Esophagus muscularis mucosa (tissue), 4 donors: Measurements from ENCODE around the genes ACSS2, EDEM2 and MMP24.

DNA sequence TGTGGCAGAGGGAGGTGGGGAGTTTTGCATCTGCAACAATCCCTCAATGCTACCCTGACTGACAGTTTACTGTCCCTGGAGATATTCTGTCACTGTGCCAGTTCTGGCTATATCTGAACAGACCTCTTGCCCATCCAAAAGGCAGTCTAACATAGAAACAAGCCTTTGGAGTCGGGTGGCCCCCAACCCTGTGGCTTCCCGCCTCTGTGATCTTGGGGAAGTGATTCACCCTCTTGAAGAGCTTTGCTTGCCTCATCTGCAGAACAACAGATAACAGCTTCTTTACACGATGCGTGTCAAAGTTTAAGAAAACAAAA, 3.8 kb upstream of the E2F1 start:
- PRO-cap, result no peak
- RAMPAGE, long total RNA, 4 experiments, result no peak in any of the 4 experiments

- PRO-cap, result no peak
- RAMPAGE, long total RNA, 4 experiments, result no peak in any of the 4 experiments
Observed at GRCh38 chr20:33694254-33695047, 8.3 kb upstream of the E2F1 start.

- PRO-cap, result bidirectional peak, plus-strand start at chr20:33812416, minus-strand start at chr20:33812321
- RAMPAGE, long total RNA, 4 experiments, result no peak in any of the 4 experiments
Observed at GRCh38 chr20:33811799-33812893, 998 bp downstream of the CHMP4B start.

GRCh38 chr20:33825336-33825875, 14.3 kb downstream of the CHMP4B start:
- PRO-cap, result no peak
- RAMPAGE, long total RNA, 4 experiments, result no peak in any of the 4 experiments

DNA sequence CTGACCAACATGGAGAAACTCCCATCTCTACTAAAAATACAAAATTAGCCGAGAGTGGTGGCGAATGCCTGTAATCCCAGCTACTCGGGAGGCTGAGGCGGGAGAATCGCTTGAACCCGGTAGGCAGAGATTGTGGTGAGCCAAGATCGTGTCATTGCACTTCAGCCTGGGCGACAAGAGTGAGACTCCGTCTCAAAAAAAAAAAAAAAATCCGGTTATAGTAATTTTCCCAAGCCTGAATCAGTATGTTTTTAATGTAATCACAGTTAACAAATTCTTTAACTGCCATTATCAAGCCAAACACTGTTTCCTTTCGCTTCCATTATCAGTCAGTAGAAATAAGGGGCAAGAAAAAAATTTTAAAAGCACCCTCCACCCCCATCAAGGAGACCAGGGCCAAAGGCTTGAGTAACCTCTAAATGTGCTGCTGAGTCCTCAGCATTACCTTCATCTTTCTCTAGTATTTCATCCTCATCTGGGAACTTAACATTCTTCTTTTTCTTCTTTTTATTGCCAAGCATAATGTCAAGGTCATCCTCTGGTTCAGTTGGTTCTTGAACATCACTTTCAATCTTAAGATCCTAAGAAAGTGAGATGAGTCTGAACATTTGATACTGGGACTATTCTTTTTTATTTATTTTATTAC, 13.9 kb downstream of the EIF2S2 start:
- PRO-cap, result no peak
- RAMPAGE, long total RNA, 4 experiments, result no peak in any of the 4 experiments

GRCh38 chr20:34190674-34191137, 50.5 kb upstream of the ASIP start:
- PRO-cap, result no peak
- RAMPAGE, long total RNA, 4 experiments, result no peak in any of the 4 experiments

DNA sequence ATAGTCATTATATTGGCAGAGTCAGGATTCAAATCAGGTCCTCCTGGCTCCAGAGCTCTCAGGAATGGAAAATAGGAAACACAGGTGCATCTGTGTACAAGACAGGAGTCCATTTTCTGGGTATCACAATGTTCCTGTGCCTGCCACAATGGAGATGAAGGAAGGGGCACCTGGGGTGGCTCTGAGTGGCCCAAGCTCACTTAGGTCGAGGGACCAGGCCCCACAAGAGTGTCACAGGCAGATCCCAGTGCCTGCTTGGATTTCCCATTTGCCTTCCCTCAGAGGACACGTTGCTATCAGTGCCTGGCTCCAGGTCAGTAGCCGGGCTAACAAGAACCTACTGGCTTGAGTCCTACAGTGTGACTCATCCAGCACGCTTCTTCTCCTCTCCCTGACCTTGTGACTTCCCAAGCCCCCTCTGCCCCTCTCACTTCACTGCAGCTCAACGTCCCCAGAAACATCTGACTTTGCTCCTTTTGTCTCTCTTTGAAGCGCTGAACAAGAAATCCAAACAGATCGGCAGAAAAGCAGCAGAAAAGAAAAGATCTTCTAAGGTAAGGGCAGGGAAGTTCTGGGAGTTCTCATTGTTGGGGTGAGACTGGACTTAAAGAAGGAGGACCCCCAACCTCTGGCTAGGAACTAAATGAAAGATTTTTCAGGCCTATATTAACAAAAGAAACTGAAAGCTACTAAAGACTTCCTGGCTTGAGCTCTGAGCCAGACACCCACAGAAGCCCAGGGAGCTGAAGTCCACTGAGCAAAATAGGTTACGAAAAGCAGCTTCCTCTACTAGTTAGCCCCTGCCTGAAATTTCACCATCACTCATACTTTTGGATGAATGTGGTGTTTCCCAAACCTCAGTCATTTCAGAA, 21.4 kb downstream of the ASIP start:
- PRO-cap, result no peak
- RAMPAGE, long total RNA, 4 experiments, result no peak in any of the 4 experiments

DNA sequence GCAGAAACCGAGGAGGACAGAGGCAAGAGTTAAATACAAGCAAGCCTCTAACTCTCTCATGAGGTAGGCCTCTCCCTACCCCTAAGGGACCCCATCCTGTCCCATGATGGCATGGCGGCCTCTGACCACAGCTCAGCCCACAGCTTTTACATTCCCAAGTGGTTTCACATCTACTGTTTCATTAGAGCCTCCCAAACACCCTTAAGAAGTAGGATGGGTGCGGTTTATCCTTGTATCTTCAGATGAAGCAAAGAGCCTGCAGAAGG, 20.5 kb downstream of the AHCY start:
- PRO-cap, result no peak
- RAMPAGE, long total RNA, 4 experiments, result no peak in any of the 4 experiments

GRCh38 chr20:34312089-34312547, 9.0 kb upstream of the AHCY start:
- PRO-cap, result no peak
- RAMPAGE, long total RNA, 4 experiments, result no peak in any of the 4 experiments

DNA sequence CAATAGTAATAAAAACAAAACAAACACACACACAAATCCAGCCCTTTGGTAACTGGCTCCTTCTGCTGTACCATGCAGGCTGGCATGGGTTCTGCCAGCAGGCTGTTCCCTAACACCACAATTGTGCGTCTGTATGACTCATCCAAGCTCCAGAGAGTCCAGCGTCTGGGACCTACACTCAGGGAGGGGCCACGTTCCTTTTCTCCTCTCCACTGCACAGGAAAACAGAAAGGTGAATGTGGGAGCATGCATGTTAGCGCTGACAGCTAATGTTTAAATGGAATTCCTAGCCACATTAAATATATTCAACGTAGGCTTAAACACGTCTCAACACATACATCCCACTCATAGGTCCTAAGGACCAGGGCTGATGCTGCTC, 20.7 kb downstream of the MAP1LC3A start:
- PRO-cap, result no peak
- RAMPAGE, long total RNA, 4 experiments, result no peak in any of the 4 experiments

DNA sequence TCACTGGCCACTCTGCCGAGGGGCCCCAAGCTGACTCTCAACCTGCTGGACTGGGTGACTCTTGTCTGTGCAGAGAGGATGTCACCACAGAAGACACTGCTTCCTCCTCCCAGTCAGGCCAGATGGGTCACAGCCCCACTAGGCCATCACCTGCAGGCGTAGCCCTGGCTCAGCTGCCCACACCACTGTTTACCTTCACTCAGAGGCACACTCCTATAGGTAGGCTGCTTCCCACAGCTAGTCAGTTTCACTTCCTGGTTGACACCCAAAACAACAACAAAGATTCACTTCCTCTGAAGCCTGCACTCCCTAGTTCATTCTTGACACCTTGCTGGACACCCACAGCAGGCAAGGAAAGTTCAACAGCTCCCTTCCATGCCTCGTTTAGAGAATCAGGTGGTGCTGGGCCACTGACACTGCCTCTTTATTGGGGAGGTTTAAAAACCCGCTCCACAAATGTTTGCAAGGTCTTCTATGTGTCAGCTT, 21.8 kb downstream of the MAP1LC3A start:
- PRO-cap, result no peak
- RAMPAGE, long total RNA, 4 experiments, result no peak in any of the 4 experiments

- PRO-cap, result no peak
- RAMPAGE, long total RNA, 4 experiments, result no peak in any of the 4 experiments
Observed at GRCh38 chr20:34627375-34627990, 49.4 kb downstream of the PIGU start.

DNA sequence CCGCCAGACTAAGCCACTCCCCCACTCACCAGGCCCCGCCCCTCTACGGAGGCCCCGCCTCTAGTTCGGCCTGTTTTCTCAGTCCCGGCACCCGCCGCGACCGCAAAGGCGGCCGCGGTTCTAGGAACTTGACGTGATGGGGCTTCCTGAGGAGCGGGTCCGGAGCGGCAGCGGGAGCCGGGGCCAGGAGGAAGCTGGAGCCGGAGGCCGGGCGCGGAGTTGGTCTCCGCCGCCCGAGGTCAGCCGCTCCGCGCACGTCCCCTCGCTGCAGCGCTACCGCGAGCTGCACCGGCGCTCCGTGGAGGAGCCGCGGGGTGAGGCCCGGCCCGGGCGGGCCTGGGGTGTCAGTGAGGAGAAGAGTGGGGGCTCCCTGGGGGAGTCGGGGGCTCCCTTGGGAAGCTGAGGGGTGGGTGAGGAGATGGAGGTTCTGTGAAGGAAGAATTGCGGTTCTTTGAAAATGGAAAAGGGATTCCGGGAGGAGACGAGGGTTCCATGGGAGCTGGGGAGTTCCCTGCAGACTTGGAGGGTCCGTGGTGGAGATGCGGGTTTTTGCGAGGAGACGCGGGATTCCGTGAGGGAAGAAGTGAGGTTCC, at the start of gene ACSS2:
Gene ACSS2, plus strand, starts transcription at position 103 of the 593 bp plus-strand sequence.
- PRO-cap, result bidirectional peak, plus-strand start at position 105 of the sequence, minus-strand start outside the sequence
- RAMPAGE, long total RNA, 4 experiments, result start-site peak on the plus strand in 4 of 4 experiments, centred at positions 83 to 96 of the sequence, 47 to 296 reads per replicate

- PRO-cap, result no peak
- RAMPAGE, long total RNA, 4 experiments, result no peak in any of the 4 experiments
Observed at GRCh38 chr20:34916825-34917294, 38.7 kb downstream of the GSS start.

DNA sequence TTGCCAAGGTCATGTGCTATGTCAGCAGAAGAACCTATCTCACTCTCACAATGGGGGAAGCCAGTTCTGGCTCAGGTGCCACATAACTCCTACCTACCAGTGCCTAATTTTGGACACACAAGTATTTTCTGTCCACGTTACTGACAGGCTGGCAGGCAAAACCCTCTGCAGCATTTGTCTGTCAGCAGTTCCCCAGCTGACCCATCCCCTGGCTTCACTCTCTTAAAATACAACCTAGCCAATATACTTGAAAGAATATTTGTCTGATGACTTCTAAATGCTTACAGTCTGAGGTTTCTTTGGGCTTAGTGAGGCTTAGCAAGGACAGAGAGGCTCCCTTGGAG, 15.5 kb downstream of the GSS start:
- PRO-cap, result no peak
- RAMPAGE, long total RNA, 4 experiments, result no peak in any of the 4 experiments

GRCh38 chr20:35146992-35148296, at the start of gene EDEM2:
Gene EDEM2 (minus strand): TSS chr20:35147336.
- PRO-cap, result bidirectional peak, plus-strand start at chr20:35147441, minus-strand start at chr20:35147318
- RAMPAGE, long total RNA, 4 experiments, result start-site peak on the minus strand in 3 of 4 experiments, at chr20:35147275-35147340 at its widest, 68 to 144 reads per replicate

DNA sequence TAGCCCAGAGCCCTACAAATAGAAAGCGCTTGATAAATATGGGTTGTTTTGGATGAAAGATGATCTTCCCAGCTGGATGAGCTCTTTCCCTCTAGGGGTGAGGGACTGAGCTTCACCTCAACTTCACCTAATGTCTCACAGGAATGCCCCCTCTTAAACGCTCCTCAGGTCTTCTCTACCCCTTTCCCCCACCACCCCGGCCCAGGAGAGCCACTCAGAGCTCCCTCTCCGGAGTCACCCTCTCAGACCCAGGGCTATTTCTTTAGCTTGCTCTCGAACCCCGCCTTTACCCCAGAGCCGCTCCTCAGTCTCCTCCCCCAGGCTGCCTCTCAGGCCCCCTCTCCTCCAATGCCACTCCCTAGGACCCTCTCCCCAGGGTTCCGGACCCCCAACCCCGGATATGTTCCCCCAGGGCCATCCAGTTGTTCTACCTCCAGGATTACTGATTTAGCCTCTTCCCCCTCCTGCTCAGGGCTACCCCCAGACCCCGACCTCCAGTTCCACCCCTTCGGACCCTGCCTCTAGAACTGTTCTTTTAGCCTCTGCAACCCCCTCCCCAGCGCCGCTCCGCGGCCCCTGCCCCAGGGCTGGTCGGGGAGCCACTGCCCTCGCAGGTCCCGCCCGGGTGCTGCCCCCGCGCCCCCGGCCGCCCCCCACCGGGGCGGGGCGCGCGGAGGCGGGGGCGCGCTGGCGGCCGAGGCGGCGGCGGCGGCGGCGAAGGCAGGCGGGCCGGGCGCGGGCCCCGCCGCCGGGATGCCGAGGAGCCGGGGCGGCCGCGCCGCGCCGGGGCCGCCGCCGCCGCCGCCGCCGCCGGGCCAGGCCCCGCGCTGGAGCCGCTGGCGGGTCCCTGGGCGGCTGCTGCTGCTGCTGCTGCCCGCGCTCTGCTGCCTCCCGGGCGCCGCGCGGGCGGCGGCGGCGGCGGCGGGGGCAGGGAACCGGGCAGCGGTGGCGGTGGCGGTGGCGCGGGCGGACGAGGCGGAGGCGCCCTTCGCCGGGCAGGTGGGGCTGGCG, at the start of gene MMP24:
Gene MMP24, plus strand, starts transcription at position 705 of the 1,011 bp plus-strand sequence.
- PRO-cap, result no peak
- RAMPAGE, long total RNA, 4 experiments, result no peak in any of the 4 experiments

DNA sequence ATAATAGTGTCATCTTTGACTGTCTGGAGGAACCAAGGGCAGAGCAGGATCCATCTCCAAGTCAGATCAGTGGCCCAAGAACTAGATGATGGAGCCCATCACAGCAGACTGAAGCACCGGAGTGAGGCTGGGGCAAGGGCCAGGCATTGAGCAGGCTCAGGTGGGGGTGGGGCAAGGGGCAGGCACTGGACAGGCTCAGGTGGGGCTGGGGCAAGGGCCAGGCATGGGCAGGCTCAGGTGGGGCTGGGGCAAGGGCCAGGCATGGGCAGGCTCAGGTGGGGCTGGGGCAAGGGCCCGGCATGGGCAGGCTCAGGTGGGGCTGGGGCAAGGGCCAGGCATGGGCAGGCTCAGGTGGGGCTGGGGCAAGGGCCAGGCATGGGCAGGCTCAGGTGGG, 25.3 kb downstream of the MMP24OS start:
- PRO-cap, result no peak
- RAMPAGE, long total RNA, 4 experiments, result no peak in any of the 4 experiments

DNA sequence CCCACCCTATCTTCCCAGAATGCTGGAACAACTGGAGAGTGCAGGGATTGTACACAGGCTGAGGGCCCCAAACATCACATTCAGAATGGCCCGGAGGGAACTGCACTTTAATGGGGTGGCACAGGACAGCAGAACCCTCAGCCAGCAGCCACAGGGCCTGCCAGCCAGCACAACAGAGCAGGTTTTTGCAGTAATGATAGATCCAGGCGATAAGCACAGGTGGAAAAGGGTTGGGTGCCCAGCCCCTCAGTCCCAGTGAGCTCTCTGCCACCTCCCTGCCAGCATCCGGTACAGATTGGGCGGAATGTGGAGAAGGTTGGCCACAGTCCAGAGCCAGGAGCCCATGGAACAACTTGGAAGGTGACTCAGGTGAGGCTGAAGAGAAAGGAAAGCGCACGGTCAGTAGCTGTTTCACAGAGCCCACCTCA, 924 bp upstream of the MMP24OS start:
- PRO-cap, result no peak
- RAMPAGE, long total RNA, 4 experiments, result no peak in any of the 4 experiments

- PRO-cap, result no peak
- RAMPAGE, long total RNA, 4 experiments, result no peak in any of the 4 experiments
Observed at GRCh38 chr20:35279260-35280320, 1.7 kb upstream of the MMP24OS start.